Tibial artery (tissue), 1 donor: ENCODE data around the gene SP140L.

DNA sequence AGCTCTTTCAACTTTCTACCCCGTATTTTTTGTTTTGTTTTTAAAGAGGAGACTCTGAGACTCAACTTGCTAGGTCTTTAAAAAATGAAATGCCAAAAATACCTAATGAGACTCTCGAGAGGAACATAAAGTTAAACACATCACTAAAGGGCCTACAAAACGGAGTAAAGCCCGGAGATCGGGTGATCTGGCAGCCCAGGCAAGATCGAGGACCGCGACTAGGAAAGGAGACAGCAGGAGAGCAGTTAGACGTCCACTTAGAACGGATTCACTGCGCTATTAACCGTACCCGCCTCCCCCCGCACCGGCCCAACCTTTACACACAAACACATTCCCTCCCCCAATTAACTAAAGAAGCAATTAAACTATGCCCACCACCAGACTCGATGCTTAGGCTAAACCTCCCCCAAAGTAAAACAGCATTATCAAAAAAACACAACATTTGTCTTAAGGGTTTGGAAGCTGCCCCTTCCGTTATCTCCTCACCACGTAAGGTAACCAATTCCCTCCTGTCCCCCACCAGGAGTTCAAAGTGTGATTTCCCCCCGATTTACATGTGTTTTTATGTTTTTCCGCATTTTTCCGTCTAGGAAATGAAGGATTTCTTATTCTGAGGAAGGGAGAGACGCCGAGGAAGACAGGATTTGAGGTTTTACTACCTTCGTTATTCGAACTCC lies 1.5 kb downstream of the TRIP12 start:
- PRO-cap: no peak

DNA sequence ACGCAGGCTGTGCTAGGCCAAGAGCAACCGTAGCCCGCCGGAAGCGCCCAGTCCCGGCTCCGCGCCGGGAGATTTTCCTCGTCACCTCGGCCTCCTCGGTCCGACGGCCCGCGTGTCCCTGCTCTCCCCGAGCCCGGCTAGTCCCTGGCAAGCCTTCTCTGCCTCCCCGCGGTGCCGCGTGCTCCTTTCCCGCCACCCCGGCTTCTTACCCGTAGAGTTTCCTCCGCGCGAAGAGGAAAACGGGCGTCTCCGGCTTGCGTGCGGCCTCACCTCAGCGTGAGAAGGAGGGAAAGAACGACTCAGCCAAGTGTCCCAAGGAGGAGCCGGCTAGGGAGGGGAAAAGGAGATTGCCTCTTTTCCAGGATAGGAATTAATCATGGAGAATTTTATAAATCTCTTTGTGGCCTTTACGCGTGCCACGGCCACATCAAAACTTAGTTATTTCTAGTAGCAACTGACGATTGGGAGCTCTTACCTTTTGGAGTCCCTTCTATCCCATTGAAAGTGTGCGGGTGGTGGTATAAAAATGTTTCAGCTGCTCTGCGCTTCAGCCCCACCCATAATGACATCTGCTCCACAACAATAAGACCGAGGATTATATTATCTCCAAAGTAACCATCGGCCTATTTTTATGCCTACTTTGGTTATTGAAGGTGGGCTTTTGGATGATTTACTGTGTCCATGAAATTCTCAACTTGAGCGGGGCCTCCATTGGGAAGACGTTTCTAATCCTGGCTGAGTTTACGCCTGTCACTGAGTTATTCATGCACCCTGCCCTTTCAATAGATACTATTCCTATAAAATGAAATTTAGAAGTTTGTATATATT lies 584 bp downstream of the FBXO36 start:
- PRO-cap: bidirectional peak, plus-strand start at position 50 of the sequence, minus-strand start outside the sequence

- PRO-cap: no peak
Observed at GRCh38 chr2:230086576-230086973, 17.9 kb upstream of the SLC16A14 start.

DNA sequence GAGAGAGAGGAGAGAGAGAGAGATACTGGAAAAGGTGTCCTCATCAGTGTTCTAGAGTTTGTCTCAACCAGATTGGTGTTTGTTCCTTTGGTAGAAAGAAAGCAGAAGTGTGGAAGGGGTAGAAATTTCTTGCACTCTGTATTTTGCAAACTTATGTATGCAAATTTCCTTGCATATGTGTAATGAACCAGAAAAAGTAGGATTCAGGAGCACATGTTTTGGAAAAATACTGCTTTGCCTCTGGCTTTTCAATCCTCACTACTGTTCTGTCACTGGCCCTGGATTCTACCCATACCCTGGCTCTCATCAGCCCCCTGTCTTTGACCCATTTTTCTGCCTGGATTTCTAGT lies 1.0 kb upstream of the SP140 start:
- PRO-cap: no peak

DNA sequence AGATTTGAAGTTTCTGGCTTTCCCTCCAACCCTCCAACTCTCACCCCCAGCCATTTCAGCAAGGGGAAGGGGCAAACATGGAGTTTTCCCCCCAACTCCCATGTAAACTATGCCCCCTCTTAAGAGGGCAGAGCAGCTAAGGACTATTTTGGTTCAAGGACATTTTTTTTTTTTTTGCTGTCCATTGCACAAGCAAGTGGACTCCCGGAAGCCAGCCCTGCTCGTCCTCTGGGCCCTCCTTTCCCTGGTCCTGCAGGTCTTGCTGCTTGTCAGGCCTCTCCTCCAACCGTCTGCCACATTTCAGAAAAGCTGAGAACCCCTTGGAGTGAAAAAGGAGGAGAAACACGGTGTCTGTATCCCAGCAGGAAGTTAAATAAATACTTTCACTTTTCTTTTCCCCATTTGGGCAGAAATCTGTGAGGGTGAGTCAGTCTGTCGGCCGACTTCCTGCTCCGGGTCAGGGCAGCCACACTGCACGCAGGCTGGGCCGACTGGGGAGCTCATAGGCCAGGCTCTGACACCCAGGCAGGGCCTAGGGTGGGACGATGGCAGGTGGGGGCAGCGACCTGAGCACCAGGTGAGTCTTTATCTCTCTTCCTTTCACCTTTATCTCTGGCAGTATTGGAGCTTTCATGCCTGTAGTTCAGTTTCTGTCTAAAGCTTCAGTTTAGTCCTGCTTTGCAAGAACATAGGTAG lies at the start of gene SP140L:
Gene SP140L, plus strand, starts transcription at position 469 of the 696 bp plus-strand sequence.
- PRO-cap: bidirectional peak, plus-strand start at position 471 of the sequence, minus-strand start at position 371 of the sequence

DNA sequence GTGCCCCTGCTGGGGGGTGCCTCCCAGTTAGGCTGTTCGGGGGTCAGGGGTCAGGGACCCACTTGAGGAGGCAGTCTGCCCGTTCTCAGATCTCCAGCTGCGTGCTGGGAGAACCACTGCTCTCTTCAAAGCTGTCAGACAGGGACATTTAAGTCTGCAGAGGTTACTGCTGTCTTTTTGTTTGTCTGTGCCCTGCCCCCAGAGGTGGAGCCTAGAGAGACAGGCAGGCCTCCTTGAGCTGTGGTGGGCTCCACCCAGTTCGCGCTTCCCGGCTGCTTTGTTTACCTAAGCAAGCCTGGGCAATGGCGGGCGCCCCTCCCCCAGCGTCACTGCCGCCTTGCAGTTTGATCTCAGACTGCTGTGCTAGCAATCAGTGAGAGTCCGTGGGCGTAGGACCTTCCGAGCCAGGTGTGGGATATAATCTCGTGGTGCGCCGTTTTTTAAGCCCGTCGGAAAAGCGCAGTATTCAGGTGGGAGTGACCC lies 14.8 kb downstream of the SP140L start:
- PRO-cap: no peak

DNA sequence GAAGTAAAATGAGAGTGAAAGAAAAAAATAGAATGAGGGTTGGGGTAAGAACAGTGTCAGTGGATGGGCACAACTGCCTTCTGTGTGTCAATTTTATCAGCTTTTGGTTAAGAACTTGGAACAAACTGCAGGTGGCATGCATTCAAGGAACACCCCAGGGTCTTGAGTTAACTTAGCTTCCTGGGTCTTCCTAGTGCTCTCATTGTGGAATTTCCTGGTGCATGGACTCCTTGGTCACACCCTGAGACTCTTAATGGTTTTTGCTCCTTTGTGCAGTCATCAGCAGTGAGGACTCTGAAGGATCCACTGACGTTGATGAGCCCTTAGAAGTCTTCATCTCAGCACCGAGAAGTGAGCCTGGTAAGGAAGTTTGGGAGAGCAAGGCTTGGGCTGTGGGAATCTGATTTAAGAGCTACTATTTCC lies 46.2 kb downstream of the SP100 start:
- PRO-cap: no peak

DNA sequence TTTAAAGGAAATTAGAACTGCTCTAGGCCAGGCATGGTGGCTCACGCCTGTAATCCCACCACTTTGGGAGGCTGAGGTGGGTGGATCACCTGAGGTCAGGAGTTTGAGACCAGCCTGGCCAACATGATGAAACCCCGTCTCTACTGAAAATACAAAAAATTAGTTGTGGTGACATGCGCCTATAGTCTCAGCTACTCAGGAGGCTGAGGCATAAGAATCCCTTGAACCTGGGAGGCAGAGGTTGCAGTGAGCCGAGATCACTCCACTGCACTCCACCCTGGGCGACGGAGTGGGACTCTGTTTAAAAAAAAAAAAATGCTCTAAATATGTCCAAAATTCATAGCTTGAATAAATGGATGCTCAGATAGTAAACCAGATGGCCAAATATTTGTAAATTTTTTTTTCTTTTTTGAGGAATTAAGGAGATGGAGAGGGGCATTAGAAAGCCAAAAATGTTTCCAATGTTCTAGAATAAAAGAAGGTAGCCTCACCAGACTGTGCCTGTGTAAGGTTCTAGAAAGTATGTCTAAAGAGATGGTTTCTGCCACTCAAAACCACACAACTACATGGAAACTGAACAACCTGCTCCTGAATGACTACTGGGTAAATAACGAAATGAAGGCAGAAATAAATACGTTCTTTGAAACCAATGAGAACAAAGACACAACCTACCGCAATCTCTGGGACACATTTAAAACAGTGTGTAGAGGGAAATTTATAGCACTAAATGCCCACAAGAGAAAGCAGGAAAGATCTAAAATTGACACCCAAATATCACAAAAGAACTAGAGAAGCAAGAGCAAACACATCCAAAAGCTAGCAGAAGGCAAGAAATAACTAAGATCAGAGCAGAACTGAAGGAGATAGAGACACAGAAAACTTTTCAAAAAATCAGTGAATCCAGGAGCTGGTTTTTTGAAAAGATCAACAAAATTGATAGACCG lies 62.9 kb upstream of the ITM2C start:
- PRO-cap: no peak

- PRO-cap: no peak
Observed at GRCh38 chr2:230905271-230905727, 19.7 kb downstream of the GPR55 start.

DNA sequence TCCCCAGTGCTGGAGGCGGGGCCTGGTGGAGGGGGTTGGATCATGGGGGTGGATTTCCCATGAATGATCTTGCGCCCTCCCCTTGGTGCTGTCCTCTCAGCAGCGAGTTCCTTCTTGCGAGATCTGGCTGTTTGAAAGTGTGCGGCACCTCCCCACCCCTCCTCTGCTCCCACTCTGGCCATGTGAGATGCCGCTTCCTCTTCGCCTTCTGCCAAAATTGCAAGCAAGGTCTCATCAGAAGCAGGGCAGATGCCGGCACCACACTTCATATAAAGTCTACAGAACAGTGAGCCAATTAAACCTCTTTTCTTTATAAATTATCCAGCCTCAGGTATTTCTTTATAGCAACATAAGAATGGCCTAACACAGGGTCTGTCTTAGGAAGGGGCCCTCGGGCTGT lies 18.6 kb upstream of the GPR55 start:
- PRO-cap: no peak

DNA sequence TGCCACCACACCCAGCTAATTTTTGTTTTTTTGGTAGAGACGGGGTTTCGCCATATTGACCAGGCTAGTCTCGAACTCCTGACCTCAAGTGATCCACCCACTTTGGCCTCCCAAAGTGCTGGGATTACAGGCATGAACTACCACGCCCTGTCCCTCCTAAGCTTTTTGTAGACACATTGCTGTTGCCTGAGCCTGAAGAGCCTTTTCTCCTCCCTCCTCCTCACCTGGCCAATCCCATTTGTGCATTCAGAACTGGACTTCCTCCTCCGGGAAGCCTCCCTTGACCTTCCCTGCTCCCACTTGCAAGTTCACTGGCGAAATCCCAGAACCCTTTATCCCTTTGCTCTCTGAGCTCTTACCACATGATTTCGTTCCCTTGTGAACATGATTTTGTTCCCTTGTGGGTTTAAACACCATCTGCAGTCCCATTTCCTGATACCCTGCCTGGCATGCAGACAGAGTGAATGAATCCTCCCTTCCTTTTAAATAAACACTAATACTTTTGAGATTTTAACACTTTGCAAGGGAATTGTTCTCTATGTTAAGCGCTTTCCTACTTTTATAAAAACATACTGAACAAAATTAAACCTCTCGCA lies 2.7 kb downstream of the C2orf72 start:
- PRO-cap: no peak

GRCh38 chr2:231321516-231322171 lies 73.9 kb upstream of the B3GNT7 start:
- PRO-cap: no peak

DNA sequence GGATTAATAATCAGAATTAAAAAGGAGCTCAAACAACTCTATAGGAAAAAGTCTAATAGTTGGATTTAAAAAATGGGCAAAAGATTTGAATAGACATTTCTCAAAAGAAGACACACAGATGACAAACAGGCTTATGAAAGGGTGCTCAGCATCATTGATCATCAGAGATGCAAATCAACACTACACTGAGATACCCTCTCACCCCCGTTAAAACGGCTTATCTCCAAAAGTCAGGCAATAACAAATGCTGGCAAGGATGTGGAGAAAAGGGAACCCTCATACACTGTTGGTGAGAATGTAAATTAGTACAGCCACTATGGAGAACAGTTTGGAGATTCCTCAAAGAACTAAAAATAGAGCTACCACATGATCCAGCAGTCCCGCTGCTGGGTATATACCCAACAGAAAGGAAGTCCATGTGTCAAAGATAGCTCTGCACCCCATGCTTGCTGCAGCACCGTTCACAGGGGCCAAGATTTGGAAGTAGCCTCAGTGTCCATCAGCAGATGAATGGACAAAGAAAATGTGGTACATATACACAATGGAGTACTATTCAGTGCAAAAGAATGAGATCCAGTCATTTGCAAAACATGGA lies 46.7 kb upstream of the B3GNT7 start:
- PRO-cap: no peak

DNA sequence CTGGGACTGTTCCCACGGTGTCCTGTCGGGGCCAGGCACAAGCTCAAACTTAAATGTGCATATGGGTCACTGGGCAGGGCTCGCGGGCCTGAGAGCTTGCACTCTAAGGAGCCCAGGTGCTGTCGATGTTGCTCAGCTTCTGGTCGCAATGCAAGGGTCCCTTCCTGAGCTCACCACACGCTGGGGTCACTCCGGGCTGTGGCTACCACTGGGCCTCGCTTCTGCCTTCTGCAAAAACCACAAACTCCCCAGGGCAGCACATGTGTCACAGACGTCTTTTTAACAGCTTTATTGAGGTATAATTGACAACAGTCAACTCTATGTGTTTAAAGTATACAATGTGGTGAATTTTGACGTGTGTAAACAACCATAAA lies 11.9 kb upstream of the B3GNT7 start:
- PRO-cap: no peak

DNA sequence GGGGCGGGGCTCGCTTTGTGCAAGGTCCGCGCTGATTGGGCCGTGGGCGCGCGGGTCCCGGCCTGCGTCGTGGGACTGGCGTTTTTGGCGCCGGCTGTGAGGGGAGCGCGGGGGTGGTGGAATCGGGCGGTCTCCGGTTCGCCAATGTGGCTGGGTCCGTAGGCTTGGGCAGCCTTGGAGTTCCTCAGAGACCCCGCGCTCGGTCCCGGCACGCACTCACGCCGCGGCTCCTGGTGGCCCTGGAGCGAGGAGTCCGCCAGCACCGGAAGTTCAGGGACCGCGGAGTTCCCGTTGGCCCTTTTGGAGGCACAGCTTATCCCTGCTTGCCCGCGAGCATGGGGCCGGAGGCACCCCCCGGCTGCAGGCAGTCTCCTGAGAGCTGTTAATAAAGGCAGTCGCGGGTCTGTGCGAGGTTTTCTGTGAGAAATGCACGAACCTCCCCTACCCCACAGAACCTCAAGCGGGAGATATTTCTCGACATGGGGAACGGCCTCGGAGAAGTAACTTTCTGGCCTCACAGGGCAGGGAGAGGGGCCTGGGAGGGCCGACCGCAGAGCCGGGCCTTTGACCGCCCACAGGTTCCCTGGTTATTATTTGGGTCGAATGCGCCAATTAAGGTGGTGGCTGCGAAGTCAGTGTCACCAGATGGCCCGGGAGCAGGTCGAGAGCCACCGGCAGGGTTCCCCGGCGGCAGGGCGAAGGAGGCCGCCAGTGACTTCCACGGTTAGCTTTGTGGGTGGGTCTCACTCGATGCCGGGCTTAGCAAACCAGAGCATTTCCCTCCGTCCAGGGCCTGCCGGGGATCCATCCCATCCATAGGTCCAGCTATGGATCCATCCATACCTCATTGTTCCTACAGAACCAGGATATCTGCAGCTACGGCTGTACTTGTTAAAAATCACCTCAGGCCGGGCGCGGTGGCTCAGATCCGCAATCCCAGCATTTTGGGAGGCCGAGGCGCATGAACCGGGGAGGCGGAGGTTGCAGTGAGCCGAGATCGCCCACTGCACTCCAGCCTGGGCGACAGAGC lies 714 bp upstream of the NCL start:
- PRO-cap: bidirectional peak, plus-strand start at position 81 of the sequence, minus-strand start outside the sequence

DNA sequence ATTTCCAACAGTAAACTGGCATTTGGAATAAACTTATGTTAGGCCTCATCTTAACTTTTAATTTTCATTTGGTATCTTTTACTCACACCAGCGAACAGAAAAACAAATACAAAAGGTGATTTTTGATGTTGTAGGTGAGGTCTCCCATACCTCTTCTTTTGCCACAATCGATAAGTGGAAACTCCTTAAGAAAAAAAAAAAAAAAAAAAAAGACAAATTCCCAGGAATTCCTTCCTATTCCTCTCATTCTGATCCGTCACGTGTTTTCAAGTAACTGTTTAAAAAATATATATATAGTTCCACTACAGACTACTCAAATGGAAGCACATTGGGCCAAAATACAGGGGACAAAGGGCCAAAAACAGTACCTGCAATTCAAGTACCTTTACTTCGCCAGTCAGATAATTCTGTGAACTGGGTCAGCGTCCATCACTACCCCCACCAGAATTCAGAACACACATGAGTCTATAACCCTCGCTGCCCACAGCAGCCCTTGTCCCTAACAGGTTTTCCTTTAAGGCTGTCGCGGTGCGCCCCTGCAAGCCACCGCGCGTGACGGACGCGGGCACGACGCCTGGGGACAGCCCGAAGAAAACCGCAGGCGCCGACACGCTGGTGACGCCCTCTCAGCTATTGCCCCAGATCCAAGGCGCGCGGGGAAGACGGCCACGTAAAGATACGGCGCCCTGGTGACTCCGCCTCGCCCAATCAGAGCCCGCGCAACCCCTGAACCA lies 16.4 kb downstream of the NMUR1 start:
- PRO-cap: bidirectional peak, plus-strand start outside the sequence, minus-strand start at position 628 of the sequence

DNA sequence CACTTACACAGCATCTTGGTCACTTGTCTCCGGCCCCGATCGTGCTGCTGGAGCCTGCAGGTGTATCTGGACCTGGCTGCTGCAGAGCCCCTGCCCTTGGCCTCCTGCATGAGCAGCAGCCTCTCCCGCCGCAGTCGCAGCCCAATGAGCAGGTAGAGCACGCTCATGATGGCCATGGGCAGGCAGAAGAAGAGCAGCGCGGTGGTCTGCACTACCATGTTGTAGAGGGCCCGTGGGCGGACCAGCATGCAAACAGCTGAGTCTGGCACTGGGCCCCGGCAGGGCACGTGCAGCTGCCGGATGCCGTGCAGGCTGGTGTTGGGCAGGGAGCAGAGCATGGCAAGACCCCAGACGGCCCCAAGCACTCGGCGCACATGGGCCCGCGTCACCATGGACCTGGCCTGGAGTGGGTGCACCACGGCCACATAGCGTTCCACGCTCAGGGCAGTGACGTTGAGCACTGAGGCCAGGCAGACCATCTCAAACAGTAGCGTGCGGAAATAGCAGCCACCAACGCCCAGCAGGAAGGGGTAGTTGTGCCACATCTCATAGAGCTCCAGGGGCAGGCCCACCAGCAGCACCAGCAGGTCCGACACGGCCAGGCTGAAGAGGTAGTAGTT lies 2.0 kb downstream of the NMUR1 start:
- PRO-cap: no peak

GRCh38 chr2:231576938-231577263 lies 15.8 kb upstream of the TEX44 start:
- PRO-cap: no peak

- PRO-cap: unidirectional peak, minus-strand start at chr2:231604480; bidirectional peak, plus-strand start at chr2:231604911, minus-strand start at chr2:231604675
Observed at GRCh38 chr2:231604039-231604965, 11.6 kb downstream of the TEX44 start.

GRCh38 chr2:231613888-231614643 lies 21.4 kb downstream of the TEX44 start:
- PRO-cap: bidirectional peak, plus-strand start at chr2:231614071, minus-strand start at chr2:231613922; bidirectional peak, plus-strand start at chr2:231614146, minus-strand start at chr2:231614186; bidirectional peak, plus-strand start at chr2:231614386, minus-strand start at chr2:231614358; bidirectional peak, plus-strand start at chr2:231614617, minus-strand start at chr2:231614562